ENCODE measurements around the gene UPP2.

GRCh38 chr2:158099798-158100293 is 1.8 kb upstream of the UPP2 start:
- PRO-cap = no peak

- PRO-cap = no peak
Measured at GRCh38 chr2:158101541-158102040, at the start of gene UPP2. Gene UPP2 (plus strand): TSS chr2:158101876.

DNA sequence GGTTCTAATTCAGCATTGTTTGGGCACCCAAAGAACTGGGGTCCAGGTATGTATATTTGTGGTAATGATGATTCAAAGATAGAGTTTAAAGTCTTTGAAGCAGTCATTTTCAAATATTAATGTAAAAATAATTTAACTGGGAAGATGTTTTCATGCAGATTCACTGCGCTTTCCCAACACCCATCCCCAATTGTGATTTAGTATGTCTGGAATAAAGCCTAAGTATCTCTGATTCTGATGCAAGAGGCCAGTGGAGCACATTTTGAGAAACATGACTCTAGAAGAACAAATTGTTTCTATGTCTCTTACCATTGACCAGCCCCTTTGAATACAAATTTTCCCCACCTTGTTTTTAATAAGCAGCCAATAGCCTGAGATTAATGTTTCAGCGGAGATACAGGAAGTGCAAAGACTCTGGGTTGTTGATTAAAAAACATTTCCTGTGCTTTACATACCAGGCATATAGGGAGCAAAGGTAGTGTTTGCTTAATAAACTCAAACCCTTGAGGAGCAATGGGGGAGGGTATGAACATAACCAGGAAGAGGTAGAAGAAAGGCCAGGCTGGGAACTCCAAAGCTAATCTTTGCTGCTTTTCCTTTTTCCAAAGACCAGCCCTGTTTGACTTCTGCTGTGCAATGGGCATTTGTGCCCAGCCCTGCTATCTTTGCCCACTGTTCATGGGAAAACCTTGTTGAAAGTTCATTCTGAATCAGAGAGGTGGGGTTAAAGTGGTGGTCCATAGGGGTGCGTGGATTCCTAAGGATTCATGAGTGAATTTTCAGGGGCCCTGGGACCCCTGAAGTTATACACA is 29.2 kb downstream of the UPP2 start:
- PRO-cap = no peak

GRCh38 chr2:158724290-158724768 is 70.8 kb upstream of the DAPL1 start:
- PRO-cap = no peak

- PRO-cap = no peak
Measured at GRCh38 chr2:158868361-158868937, 73.3 kb downstream of the DAPL1 start.

GRCh38 chr2:158998332-158998942 is 30.0 kb downstream of the TANC1 start:
- PRO-cap = no peak

- PRO-cap = no peak
Measured at GRCh38 chr2:159090876-159091225, 122.4 kb downstream of the TANC1 start.

DNA sequence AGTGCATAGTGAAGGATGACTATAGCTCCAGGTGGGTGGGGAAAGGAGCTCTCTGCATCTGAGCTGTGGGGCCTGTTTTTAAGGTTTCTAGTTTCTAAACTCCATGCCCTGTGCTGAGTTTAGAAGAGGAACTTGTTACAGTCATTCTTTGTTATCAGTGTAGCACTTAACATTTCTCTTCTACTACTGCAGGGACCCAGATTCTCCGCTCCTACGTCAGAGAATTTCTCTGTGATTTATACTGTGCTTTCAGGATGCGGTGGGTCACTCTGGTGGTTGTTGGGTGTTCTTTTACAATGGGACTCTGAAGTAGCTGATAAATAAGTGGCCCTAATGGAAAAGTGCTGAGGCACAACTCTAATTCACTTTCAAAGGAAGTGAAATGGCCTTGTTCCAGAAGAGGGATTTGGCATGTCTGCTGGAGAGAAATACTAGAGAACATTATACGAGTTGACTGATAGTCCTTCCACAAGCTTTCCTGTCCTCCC is 122.0 kb downstream of the WDSUB1 start:
- PRO-cap = no peak

DNA sequence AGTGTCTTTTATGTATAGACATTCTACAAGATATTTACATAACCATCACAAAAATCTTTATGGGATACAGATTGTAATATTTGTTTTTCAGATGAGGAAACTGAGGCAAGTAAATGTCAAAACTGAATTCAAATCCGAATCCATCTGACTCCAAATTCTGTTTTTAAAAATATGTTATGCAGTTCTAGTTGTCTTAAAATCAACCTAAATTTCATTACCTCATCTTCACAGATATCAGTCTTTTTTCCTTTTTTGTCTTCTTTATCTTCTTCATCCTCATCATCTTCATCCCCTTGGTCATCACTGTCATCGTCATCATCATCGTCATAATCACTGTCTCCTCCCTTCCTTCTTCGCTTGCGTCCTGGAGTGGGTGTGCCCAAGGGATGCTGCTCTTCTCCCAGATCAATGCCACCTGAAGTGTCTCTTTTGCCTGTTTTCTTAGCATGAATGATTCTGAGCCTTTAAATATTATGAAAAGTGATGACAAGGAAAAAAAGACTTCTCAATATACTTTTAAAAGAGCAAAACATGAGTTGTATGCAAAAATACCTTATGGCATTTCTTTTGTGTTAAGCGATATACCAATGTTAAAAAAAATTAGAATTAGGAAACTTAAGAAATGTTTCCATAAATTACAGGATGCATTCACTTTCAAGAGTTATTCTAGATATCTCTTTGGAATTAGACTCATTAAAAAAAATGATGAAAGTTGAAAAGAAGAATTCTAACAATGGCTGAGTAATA is 96.0 kb upstream of the WDSUB1 start:
- PRO-cap = no peak

- PRO-cap = no peak
Measured at GRCh38 chr2:159613358-159614386, 2.7 kb downstream of the BAZ2B start.

- PRO-cap = no peak
Measured at GRCh38 chr2:159750398-159751496, 38.4 kb downstream of the MARCHF7 start.

- PRO-cap = no peak
Measured at GRCh38 chr2:159774072-159774559, 23.9 kb downstream of the CD302 start.

DNA sequence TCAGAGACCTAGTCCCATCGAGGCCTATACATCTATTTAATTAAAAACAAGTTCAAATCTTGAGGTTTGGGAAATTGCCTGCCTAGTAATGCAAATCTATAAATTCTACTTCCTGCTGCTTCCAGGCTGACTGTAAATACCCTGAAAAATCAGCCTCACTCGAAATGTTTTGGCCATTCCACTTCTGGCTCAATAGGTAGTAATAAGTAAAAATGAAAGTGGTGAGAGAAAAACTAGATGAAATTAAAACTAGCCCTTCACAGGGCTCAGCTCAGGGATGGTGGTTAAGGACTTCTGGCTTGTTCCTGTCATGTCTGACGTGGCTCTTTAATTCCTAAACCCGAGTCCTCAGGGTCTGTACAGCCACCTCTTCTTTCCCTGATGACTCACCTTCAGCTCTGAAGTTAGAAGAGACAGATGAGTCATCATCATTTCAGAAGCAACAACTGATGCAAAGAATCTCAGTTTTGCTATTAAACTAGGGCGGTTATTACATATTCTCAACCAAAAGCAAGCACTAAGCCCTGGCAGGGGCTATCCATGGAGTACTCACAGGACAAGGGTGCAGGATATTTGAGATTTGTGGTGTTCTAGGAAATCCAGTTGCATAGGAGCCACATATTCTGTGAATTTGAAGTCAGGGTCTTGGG is 23.9 kb upstream of the ITGB6 start:
- PRO-cap = no peak

DNA sequence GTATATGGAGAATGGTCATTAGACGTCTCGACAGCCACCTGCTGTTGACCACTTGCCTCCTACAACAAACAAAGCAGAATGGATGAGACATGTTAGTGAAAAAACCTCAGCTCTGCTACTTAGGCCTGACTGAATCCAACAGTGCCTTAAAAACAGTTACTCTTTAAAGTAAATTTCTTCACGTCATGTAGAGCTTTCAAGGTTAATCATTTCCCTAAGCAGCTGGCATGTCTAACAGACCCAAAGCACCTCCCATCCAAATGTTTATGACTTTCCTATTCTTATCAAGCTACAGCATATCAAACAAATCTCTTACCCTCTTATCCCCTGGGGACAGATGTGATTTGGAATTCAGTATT is 75.6 kb upstream of the ITGB6 start:
- PRO-cap = no peak

DNA sequence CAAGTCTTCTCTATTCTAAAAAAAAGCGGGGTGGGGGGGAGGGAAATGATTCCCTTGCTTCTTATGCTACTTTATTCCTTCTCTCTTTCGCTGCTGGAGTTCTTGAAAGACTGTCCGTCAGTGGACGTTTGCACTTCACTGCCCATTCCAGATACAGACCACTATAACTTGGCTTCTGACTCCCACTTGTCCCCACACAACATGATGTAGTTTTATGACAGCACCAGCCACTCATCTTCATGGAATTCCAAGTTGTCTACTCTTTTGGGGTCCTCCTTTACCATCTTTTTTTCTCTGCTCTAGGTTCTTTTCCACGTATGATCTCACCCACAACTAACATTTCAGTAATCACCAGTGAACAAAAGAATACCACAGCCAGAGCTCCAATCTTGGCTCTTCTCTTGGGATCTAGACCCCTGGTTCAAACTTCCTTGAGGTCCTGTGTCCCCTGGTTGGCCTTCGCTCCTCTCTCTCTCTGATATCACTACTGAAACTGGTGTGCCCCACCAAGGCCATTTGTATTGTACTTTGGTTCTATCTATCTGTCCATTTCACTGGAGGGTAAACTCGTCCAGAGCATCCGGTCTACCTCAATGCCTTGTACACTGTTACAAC is 70.2 kb downstream of the RBMS1 start:
- PRO-cap = no peak

DNA sequence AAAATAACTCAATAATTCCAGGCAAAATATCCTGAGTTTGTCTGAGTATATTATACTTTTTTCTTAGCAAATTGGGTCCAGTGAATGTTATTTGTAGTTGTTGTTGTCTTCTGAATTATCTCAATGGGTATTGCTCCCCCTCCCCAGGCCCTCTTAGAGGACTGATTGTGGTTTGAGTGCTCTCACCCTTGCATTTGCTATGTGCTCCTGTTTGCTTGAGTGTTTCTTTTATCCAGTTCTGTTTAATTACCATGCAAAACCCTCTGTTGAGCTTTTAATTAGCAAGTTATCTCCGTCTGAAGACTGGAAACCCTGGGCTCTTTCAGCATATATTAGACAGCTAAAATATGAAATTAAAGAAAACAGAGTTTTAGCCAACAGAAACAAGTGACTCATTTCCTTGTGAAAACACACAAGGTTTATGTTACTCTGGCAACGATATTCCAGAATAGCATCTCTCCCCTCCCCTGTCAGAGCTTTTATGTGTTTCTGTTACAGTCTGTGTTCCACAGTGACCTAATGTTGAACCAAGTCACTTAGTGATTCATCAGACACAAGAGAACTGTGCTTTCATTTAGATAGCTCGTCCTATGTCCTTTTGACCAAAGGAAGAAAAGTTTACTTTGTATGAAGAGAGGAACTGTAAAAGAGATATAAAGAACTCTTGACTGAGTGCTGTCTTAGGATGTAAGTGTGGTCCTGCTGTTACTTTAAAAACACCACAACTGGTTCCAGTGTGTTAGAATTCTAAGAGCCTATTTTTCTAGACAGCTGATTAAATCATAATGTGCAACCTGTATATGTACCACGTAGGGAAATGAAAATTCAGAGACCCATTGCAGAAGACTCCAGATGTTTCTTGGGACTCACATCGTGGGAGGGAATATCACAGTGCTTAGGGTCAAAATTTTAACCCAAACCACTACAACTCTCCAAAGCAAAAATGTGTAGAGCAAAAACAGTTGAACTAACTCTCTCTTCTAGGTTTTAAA is 172.8 kb upstream of the RBMS1 start:
- PRO-cap = no peak

DNA sequence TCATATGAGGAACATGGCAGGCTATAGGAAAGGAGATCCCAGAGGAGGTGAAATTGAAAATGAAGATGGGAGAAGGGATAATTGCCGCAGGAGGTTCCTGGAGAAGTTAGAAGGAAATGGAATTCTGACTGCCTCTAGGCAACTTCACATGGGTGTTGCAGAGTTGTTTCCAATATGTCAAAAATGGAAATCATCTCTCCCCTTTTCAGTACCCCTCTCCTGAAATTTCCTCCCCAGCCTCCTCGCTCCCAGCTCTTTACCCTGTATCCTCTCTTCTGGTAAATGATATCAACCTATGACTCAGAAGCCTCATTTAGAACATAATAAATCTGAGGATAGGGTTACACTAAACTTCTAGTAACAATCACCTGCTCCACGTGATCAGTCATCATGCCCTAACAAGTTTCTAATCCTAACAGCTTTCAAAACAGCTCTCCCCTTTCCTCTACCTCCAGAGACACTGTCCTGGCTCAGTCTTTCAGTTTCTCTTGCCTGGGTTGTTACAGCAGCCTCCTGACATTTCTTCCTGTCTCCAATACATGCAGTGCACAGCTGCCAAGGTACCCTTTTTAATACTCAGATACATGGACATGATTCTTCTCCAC is 202.0 kb upstream of the RBMS1 start:
- PRO-cap = no peak

GRCh38 chr2:161123317-161123736 is 36.9 kb upstream of the TANK start:
- PRO-cap = no peak

- PRO-cap = no peak
Measured at GRCh38 chr2:161169336-161169879, 9.2 kb downstream of the TANK start.

GRCh38 chr2:161170791-161171755 is 10.8 kb downstream of the TANK start:
- PRO-cap = no peak

Data from jejunum (tissue), 1 donor.